Measurements from ENCODE around the gene KIAA0513.

- PRO-cap: no peak
Measured at GRCh38 chr16:84500953-84501679, 3.3 kb downstream of the MEAK7 start.

- PRO-cap: no peak
Measured at GRCh38 chr16:84524325-84524690, 19.8 kb upstream of the MEAK7 start.

DNA sequence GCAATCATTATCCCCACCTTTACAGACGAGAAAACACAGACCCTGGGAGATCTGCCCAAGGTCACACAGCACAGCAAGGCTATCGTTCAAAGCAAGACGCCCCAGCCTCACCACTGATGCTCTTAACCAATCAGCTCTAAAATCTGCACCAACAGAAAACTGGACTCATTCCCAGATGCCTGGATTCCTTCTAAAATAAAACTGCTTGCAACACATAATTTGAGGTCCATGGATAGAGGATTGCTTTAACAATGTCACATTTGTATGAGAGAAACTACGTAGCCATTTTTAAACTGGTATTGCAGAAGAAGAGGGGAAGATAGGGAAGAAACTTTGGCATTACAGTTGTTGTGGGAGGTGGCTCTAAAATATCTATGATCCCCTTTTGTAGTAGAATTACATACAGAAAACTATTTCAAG lies 6.8 kb downstream of the COTL1 start:
- PRO-cap: no peak

- PRO-cap: no peak
Measured at GRCh38 chr16:84662232-84663320, 14.3 kb downstream of the KLHL36 start.

DNA sequence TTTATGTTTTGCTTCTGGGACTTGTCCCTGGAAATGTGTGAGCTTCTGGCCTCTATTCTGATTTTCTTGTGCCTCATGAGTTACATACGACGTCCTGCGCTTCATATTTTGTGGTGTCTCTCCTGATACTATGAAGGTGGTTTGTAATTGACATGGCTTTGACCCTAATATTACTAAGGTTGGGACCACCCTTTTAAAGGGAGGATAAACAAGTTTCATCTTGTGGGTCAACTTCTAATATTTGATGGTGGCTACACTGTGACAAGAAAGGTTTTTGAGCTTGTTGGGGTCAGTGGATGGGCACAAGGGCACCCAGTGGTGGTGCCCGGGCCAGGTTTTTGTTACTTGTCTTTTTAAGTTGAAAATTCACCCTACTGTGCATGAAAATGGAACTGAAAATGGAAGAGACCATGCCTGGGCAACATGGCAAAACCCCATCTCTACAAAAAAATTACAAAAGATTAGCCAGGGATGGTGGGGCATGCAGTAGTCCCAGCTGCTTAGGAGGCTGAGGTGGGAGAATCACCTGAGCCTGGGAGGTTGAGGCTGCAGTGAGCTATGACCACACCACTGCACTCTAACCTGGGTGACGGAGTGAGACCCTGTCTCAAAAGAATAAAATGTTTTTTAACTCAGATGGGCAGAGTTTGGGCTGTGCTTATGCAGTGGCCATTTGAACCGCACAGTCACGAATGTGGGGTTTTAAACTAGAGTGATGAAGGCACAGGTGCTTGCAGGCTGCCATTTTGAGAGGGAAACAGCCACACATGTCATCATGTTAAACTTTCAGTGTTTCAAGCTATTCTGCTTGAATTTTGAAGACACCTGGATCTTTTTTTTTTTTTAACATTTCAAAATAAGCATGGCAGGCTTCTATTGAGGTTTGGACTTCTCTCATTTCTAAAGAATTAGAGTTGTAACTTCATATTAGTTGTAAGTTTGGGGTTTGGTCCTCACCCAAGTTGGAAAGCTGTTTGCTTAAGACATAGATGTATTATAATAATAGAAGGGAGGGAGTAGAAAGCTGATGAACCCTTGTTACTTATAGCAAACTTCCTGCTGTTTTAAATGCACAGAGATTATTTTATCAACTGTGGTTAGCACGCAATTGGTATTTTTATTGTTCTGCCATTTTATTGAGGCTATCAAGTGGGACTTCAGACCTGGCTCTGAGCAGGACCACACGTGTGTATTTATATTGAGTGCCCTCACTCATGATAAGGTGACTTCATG lies 16.5 kb downstream of the KLHL36 start:
- PRO-cap: no peak

DNA sequence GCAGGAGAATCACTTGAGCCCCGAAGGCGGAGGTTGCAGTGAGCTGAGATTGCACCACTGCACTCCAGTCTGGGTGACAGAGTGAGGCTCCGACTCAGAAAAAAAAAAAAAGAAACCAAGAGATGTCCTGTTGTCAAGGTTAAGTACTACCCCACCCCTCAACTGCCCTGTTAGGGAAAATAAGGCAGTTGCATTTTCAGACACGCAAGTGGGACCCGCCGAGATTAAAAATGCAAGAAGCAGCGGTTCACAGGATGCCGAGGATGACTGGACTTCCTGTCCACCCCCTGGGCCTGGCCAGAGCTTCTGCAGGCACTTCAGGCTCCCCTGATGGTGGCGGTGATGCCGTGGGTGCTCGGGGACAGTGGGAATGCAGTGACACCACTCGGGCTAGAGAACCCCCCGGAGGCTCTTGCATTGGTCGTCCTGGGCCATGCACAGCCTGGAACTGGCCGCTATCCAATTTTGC lies 13.6 kb upstream of the CRISPLD2 start:
- PRO-cap: no peak

DNA sequence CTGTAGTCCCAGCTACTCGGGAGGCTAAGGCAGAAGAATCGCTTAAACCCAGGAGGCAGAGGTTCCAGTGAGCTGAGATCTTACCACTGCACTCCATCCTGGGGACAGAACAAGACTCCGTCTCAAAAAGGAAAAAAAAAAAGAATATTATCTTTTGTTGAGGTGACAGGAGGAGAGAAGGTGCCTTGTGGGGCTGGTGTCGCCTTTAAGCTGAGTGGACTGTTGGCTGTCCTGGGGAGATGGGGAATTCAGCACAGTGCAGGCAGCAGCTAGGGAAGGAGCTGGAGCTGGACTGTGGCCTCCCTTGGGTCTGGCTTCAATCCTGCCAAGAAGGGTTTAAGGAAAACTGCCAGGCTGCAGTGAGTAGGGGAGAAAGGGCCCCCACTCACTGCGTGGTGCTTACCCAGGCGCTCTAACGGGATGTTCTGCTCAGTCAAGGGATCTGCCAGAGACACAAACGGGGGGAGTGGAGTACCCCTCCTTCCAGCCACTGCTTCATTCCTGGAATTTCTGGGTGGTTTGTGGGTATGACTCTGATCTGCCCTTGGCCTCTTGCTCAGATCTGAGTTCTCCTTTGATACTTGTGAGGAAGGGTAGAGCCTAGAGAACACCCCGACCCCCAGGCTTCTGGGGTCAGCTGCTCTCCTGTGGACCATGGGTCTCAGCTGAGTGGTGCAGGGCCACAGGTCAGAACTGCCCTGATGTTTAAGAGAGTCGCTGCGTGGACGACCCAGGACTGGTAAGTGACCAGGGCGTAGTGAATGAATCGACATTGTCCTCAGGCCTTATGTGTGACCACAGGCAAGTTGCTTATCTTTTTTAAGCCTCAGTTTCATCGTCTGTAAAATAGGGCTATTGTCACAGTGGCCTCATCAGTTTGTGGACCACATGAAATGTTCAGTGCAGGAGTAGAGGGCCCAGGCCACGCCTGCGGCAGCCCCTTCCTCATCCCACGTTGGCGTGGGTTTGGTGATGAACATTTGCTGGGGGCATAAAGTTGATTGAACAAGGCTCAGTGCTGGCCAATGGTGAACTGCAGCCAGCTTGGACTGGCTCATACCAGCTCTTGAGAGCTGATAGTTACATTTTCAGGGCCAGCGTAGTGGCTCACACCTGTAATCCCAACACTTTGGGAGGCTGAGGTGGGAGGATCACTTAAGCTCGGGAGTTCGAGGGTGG lies 9.6 kb downstream of the CRISPLD2 start:
- PRO-cap: no peak

DNA sequence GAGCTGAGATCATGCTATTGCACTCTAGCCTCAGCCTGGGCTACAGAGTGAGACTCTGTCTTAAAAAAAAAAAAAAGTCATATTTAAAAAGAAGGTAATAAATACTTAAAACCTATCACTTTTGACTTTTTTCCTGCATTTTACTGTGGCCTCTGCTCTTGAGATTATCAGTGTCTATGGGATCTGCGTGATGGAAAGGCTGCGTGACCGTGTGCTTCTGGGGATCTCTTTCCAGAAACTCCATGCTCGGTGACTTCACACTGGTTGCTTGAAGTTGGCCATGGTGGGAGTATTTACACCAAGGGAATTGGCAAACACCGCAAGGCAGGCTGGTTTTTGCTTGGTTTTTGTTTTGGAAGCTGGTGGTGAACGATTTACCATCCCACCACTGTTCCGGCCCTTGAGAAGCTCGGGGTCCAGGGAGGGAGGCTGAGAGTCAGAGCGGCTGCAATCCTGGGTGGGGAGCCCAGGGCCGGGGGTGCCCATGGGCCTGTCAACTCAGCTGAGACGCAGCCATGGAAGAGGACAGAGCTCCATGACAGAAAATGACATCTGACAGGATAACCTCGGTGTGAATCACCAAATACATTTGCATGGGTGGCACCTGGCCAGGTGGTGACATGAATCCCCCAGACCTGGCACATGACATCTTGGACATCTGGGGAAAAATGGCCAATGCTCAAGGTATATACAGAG lies 11.0 kb downstream of the CRISPLD2 start:
- PRO-cap: no peak

GRCh38 chr16:84851186-84851793 lies 31.5 kb downstream of the CRISPLD2 start:
- PRO-cap: no peak

GRCh38 chr16:84863393-84863865 lies 43.6 kb downstream of the CRISPLD2 start:
- PRO-cap: no peak

DNA sequence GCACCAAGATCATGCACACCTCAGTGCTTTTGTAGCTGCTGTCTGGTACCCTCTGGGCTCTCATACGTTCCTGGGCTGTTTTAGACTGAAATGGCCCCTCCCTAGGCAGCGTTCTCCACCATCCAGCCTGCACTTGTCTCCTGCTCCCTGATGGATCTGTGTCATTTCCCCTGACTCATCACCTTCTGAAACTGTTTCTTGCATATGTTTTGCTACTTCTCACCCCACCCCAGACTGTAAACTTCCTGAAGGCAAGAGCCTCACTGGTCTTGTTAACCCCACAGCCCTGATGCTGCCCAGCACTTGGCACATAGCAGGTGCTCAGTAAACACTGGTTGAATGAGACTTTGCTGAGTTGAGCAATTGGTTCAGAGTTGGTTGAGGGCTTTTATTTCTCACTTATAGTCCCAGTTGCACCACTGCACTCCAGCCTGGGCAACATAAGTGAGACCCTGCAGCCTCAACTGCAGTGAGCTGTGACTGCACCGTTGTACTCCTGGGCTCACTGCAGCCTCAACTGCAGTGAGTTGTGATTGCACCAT lies 78.7 kb downstream of the CRISPLD2 start:
- PRO-cap: no peak

- PRO-cap: no peak
Measured at GRCh38 chr16:85027322-85028297, at the start of gene KIAA0513. Gene KIAA0513 (plus strand): TSS chr16:85027795.

DNA sequence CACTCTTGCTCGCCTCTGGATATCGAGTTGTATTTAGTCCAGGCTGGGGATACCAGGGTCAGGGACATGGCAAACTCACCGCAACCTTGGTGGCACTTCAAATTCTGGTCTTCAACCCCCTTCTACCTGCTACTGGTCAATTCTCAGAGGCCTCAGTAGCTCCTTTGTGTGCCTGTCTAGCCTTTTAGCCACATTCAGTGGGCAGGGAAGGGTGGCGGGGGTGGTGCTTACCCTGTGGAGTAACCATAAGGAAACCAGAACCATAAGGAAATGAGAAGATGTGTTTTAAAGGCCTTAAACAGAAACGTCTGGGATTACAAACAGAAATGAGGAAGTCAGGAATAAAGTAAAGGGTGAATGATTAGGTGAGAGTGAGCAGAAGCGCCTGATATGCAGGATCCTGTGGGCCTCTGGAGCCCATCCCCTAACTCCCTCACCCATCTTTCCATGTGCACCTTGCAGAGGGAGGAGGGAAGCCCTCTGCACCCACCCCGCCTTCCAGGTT lies 20.2 kb downstream of the KIAA0513 start:
- PRO-cap: no peak

DNA sequence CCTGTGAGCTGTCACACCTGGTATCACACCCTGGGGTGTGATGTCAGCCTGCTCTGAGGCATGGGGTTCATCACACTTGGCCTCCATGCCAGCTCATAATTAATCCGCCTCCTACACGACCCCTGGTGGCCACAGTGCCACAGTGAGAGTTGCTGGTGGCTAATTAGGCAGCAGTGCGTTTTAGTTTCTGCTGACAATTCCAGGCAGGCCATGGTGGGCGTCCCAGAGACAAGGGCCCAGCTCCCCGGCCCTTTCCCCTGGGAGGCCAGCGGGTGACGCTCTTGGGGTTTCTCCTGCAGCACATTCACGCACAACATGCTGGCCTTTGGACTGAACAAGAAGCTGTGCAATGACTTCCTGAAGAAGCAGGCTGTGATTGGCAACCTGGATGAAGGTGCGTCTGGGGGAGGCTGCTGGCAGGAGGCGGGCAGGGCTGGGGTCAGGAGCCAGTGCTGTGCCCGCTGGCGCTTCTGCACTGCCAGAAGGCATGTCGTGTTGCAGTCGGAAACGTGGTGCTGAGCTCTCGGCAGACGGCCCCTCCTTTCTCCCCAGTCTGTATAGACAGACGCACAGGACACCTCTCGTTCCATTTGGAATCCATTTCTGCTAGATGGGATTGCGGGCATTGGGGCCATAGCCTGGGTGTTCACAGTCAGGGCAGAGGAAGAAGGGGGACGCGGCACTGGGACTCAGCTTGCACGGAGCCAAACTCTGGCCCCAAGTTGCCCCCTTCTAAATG lies 25.3 kb downstream of the CIBAR2 start:
- PRO-cap: no peak

DNA sequence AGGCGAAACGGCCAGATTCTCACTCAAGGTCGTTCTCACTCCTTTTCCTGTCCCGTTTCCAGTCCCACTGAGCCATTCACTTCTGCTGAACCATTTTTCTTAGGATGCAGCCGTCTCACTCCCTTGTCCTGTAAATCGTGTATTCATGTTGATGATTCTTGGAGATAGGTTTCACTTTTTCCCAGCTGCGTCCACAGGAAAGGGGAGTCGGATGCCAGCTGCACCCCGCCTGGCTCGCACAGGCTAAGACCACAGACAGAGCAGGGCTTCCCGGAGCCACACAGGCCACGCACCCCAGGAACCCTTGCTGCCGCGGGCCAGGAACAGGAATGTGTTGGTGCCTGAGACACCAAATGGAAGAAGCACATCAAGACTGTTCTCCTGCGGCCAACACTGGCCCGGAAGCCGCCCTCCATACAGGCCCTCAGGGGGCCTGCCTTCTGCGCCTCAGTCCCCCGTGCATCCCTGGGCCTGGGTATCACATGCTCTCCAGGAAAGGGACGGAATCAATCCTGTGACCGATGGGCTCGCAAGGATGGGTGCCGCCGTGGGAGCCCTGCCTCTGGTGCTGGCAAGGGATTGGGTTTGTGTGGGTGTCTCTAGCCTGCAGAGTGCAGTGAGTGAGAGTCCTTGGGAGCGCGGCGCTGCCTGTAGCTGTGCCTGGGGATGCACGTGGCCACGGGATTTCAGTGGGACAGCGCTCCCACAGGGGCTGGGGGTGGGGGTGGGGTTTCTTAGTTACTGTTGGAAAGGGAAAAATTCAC lies 19.5 kb downstream of the CIBAR2 start:
- PRO-cap: no peak

- PRO-cap: no peak
Measured at GRCh38 chr16:85123746-85124403, 11.6 kb upstream of the CIBAR2 start.

GRCh38 chr16:85126616-85127346 lies 14.5 kb upstream of the CIBAR2 start:
- PRO-cap: no peak

DNA sequence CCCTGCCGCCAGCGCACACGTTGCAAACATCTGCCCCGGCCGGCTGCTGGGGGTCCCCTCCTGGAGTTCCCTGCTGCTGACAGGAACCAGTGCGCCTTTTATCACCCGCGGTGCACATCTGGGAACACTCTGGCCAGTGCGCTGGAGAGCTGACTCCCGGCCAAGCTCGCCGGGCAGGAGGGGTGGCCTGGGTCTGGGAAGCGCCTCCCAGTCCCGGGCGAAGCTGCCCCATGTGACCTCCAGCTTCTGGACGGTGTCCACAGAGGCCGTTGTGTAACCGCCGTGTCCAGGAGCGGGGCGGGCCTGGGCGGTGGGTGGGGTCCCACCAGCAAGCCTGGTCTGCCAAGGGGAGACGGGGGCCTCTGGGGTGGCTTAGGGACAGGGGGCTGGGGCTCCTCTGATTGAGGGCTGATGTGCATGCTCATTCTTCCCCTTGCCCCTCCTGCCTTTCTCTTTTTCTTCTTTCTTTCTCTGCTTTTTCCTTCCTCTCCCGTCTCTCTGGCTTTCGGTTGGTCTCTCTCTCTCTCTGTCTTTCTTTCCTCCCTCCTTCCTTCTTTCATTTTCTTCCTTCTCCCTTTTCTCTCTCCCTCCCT lies 25.2 kb upstream of the CIBAR2 start:
- PRO-cap: no peak

GRCh38 chr16:85152557-85153006 lies 40.3 kb upstream of the CIBAR2 start:
- PRO-cap: no peak

GRCh38 chr16:85171362-85171974 lies 59.2 kb upstream of the CIBAR2 start:
- PRO-cap: no peak